HT1080 (cell line): ENCODE results near the genes H3C8, HMGN4 and ZNF391.

GRCh38 chr6:26131619-26132718 lies 8.0 kb downstream of the H2AC6 start:
RAMPAGE:
- cytosol, long total RNA, result no peak
- long total RNA, result no peak
- nucleus, long total RNA, result no peak

RAMPAGE:
- cytosol, long total RNA, result no peak
- long total RNA, result no peak
- nucleus, long total RNA, result no peak
Measured at GRCh38 chr6:26198100-26198700, 893 bp downstream of the H2AC7 start.

GRCh38 chr6:26207672-26208051 lies 3.3 kb downstream of the H4C5 start:
RAMPAGE:
- cytosol, long total RNA, result no peak
- long total RNA, result no peak
- nucleus, long total RNA, result no peak

RAMPAGE:
- cytosol, long total RNA, result no peak
- long total RNA, result no peak
- nucleus, long total RNA, result no peak
Measured at GRCh38 chr6:26214401-26215030, 2.0 kb downstream of the H2BC8 start.

DNA sequence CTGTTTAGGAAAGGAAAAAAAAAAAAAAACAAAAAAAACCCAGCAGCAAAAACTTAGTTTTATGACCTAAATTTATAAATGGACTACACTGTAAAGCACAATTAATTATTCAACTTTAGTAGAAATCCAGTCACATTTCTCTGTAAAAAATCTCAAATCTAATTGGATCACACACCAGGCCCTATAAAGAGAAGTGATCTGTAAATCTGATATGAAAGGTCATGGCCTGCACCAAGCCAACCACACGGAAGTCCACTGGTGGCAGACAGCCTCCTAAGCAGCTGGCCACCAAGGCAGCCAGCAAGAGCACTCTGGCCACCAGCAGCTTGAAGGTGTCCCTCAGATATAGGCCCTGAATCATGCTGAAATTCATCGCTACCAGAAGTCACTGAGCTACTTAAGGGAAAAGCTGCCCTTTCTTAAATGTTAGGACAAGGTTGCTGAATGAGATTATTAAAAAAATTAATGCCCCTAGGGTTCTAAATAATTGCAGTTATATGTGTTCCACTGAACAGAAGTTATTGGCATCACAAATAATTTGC lies 2.2 kb downstream of the H2AC8 start:
RAMPAGE:
- cytosol, long total RNA, result no peak
- long total RNA, result no peak
- nucleus, long total RNA, result no peak

DNA sequence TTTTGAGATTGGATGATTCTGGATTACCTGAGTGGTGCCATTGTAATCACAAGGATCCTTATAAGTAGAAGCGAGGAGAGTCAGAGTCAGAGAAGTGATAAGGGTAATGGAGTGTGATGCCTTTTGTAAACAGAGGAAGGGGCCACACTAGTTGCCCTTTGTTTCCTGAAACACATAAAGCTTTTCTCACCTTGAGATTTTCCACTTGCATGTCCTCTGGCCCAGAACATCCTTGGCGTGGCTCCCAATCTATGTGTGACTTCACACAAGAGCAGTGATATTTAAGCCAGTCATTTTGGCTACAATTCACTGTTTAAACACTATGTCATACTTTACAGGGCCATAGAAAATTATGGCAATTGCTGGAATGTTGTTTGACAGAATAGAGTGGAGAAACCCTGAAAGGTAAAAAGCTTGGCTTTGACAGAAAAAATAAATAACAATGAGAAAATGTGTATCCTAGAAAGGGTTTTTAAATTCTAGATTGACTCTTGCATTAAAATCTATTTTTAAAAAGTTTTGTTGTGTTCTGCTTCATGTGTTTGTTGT lies 3.0 kb downstream of the H4C7 start:
RAMPAGE:
- cytosol, long total RNA, result no peak
- long total RNA, result no peak
- nucleus, long total RNA, result no peak

DNA sequence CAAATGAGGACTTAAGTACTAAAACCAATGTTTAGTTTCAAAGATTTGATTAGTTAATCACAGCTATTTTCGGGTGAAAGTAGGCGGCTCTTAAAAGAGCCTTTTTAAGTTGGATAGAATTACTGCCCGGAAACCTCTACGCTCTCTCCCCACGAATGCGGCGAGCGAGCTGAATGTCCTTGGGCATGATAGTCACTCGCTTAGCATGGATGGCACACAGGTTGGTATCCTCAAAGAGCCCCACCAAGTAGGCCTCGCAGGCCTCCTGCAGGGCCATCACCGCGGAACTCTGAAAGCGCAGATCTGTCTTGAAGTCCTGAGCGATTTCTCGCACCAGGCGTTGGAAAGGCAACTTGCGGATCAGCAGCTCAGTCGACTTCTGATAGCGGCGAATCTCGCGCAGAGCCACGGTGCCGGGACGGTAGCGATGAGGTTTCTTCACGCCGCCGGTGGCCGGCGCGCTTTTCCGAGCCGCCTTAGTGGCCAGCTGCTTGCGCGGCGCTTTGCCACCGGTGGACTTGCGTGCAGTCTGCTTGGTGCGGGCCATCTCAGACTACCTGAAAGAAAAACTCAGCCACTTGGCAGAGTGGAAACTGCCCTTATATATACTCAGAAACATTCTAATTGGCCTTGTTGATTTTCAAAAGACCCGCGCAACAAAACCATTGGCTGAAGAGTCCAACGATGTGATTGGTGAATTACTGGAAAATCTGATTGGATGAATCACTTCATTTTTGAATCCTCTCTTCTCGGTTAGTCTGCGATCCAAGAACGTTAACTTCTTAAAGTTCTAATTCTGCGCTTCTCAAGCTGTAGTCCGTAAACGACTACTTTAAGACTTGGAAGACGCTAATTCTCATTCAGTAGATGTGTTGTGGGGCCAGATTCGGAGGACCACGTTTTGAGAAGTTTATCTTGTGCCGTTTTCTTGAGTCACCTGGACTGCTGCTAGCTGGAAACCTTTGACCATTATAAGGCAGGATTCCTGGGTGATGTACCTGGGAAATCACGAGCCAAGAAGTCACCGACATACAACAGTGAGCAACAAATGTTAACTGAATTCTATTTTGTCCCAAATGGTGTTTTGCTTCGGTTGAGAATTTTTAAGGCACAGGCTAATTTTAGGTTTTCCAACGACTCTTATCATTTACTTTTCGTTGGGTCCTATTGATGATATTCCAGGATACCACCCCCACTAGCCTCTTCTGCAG lies at the start of gene H3C8:
Gene H3C8 (minus strand): TSS at position 576 of the 1,211 bp plus-strand sequence.
RAMPAGE:
- cytosol, long total RNA, result no peak
- long total RNA, result no peak
- nucleus, long total RNA, result no peak

RAMPAGE:
- cytosol, long total RNA, result no peak
- long total RNA, result no peak
- nucleus, long total RNA, result no peak
Measured at GRCh38 chr6:26296691-26297402, 11.5 kb upstream of the H4C8 start.

RAMPAGE:
- cytosol, long total RNA, result no peak
- long total RNA, result no peak
- nucleus, long total RNA, result no peak
Measured at GRCh38 chr6:26413075-26413701, 11.1 kb downstream of the BTN3A1 start.

RAMPAGE:
- cytosol, long total RNA, result start-site peak on the plus strand at chr6:26538346-26538436, 595 and 696 reads in 2 replicates
- long total RNA, result start-site peak on the plus strand at chr6:26538383-26538394, 45 reads
- nucleus, long total RNA, result no peak
Measured at GRCh38 chr6:26538080-26538572, at the start of gene HMGN4. Gene HMGN4, plus strand, starts transcription at chr6:26538366.

GRCh38 chr6:26577295-26577705 lies 19.5 kb upstream of the ABT1 start:
RAMPAGE:
- cytosol, long total RNA, result no peak
- long total RNA, result no peak
- nucleus, long total RNA, result no peak

RAMPAGE:
- cytosol, long total RNA, result no peak
- long total RNA, result no peak
- nucleus, long total RNA, result no peak
Measured at GRCh38 chr6:26594340-26594675, 2.4 kb upstream of the ABT1 start.

DNA sequence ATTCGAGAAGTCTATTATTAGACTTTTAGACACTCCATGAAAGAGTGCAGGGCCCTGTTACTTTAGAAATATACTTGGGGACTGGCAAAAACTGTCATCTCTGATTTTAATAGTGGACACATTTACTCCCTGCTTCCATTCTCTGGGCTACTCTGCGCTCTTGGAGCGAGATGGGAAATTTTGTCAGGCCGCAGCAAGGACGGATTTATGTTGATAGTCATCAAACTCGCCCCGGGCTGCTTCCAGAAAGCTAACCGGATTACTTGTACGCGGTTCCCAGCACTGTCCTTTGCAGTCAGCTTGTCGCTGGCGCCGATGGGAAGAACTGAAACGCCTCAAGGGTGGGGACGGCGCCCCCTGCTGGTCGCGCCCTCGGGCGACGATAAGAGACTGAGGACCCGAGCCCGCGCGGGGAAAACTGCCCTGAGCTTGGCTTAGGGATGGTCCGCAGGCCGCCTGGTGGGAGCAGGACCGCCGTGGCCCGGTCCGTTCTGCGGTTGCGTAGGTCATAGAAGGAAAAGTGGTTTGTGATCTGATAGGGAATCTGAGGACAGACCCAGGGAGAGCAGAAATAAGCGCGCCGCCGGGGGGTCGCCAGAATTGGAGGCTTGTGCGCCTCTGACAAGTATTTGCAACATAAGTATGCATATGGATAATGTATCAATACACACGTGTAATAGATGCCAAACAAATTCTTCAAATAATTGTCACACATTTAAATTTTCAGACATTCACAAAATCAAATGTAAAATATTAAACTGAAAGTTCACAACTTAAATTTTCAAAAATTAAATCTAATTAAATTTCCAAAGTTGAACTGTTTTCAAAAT lies 946 bp upstream of the ABT1 start:
RAMPAGE:
- cytosol, long total RNA, result no peak
- long total RNA, result no peak
- nucleus, long total RNA, result no peak

DNA sequence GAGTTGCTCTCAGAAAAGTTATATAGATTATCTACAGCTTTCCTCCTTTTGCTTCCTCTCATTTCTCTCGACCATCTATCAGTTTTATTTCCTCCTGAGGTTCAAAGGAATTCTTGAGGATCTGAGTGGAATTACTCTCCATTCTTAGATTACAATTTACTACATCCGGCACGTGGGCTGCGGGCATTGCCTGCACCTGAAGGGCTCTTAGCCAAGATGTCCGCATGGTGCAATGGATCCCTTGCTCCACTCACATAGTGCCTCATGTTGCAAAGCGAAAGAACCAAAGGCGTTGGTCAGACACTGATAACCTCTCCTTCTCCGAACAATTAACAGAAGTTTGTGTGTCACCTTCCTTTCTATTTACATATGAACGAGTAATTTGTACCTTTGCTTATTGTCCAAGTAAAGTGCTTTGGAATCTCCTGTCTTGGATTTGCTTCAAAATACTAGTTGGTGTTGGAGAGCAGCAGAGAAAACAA lies 13.9 kb downstream of the POM121L2 start:
RAMPAGE:
- cytosol, long total RNA, result no peak
- long total RNA, result no peak
- nucleus, long total RNA, result no peak

DNA sequence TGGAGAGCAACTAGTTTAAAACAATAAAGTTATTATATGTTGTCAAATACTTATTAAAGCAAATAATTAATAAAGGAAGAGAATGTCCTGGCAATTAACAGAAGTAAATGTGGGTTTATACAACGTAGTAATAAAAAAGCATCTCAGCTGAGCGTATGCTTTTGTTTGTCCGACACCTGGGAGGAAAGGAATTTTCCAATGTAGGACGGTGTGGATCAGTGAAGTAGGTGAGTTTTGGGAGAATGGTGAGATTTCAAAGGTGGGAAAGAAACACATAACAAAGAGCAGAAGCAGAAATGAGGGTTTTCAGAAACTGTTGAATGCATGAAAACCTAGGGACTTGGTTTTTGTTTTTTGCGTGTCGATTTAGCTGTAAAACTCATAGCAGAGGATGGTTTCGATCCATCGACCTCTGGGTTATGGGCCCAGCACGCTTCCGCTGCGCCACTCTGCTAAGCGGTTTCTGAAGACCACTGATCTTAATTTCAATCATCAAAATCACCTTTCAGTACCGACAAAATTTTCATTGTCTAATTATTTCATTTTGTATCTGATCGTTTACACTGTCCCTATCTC lies 20.6 kb upstream of the POM121L2 start:
RAMPAGE:
- cytosol, long total RNA, result no peak
- long total RNA, result no peak
- nucleus, long total RNA, result no peak

GRCh38 chr6:27334864-27335381 lies 22.9 kb upstream of the POM121L2 start:
RAMPAGE:
- cytosol, long total RNA, result no peak
- long total RNA, result no peak
- nucleus, long total RNA, result no peak

DNA sequence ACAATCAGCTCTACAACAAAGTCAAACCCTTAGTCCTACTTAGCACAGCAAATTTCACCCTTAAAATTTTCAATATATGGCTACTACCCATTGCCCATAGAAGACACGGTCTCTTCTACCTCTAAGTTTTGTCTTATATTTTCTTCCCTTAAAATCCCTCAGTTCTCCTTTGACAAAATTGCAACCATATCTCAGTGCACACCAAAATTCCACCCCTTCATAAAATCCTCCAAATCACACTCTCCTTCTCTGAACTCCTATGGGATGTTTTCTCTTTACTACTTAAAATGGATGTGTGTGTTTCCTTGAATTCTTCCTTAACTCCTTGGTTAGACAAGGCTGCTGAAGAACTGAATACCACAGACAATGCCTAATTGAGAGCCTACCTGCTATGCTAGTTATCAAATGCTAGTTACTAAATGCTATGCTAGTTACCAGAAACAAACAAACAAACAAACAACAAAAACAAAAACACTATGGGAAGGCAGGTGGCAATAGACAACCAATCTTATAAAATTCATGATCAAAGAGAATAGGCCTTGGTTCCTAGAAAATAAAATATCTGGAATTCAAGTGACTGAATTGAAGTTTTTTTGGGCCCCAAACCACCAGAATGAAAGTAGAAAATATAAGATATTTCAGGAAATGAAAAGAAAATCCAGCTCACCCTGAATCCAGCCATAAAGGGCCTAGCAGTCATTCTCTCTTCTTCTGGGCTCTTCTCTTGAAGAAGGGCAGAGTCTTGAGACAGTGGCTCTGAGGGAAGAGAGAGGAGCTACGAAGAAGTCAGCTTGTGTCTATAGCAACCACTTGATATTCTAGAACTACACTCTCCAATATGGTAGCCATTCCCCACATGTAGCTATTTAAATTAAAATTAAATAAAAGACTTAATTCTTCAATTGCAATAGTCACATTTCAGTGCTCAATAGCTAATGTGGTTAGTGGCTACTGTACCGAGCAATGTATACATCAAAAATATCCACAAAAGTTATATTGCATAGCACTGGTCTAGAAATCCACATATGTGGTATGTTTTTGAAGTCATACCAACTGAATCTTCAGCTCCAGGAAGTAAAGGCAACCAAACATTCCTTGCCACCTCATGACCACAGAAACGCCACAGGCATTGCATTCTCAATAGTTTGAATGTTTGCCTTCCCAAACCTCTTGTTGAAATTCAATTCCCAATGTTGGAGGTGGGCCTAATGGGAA lies 18.7 kb upstream of the ZNF391 start:
RAMPAGE:
- cytosol, long total RNA, result no peak
- long total RNA, result no peak
- nucleus, long total RNA, result no peak

DNA sequence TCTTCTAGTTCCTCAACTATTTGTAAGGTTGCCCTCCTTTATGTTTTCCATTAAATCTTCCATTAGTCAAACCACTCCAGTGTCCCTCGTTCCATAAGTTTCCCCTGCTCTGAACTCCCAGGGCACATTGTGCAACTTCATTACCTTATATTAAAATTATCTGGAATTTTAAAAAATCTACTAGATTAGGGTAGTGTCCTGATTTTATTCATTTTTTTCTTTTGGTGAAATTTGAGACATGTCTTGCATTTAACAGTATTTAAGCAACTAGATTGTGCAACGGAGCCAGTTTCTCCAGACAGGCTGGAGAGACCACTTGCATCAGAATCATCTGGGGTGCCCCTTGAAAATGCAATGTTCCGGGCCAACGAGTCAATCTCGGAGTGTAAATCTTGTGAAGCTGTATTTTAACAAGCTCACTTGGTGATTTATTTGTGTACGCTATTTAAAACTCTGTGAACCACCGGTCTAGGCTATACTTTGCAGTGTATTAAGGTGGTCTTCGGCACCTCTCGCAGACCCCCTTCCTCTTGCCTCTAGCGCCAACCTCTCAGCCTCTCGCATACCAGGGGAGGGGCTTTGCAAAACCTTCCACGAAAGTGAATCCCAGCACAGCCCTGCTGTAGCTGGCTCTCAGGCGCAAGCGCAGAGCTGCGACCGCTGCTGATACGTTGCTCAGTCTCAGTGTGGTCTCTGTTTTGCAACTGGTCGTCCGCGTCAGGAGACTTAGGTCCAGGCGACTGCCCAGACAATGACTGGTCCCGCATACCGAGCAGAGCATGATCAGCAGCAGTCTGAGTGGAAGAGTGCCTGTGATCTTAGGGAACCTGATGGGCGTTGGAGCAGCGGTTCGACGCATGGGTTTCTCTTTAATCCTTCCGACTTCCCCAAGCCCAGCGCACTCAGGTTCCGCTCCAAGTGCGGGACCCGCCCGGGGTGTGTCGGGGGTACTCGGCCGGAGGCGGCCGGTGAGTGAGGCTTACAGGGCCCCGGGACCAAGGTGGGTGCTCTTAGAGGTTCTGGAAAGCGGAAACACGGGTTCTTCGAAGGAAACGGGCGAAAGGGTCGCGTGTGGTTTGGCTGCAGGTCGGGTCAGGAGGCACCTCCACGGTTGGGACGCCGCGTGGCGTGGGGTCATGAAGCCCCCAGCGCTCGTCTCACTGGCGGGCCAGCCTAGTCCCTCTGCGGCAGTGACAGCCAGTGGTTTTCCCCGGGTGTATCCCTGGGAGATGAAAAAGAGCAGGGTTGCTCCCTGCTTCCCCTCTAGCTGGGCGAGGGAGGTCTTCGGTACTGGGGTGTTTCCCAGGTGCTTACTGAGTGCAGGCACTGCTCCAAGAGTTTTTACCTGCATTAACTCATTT lies at the start of gene ZNF391:
Gene ZNF391 (plus strand): TSS at position 684 of the 1,361 bp plus-strand sequence.
RAMPAGE:
- cytosol, long total RNA, result no peak
- long total RNA, result no peak
- nucleus, long total RNA, result no peak

GRCh38 chr6:27502574-27503320 lies 29.8 kb upstream of the ZNF184 start:
RAMPAGE:
- cytosol, long total RNA, result no peak
- long total RNA, result no peak
- nucleus, long total RNA, result no peak

DNA sequence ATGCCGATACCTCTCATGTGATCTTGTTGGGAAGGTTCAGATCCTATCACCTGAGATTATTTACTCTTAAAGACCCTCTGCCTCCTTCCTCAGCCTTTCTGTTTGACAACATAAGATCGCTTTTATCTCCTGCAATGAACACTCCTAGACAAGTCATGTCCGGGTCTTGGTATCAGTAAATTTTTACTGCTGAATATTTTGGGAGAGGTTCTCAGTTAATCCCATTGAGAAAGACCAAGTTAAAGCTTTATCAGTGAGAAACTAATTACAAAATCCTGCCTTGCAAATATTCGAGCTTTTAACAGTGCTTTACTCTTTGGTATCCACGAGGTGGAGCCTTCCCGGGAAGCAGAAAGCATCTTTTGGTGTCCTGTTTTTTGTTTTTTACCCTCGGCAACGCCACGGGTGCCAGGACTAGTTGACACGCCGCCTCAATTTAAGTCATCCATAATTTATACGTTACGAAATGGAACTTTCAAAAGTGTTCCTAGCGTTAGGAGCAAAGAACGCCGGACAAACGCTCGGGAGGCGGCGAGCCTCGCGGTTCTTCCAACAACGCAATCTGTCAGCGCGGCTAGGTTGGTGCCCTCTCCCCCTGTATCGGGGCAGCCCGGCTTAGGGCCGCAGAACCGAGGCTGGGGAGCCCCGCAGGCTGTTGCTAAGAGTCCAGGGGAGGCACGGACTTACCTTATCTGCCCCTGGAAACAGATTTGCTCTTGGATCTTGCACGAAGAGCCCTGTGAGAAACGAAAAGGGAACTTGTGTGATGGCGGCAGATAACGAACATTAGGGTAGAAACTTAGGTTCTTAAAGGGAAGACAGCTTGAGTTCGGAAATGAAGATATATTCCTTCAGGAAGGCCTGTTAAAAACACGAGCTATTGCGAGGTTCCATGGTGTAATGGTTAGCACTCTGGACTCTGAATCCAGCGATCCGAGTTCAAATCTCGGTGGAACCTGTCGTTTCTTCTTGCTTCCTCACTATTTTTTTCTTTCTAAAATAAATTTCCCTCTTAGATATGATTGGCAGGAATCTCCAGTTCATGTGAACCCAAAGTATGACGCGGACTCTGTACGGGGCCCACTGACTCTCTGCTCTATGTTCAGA lies 46.1 kb upstream of the ZNF184 start:
RAMPAGE:
- cytosol, long total RNA, result no peak
- long total RNA, result no peak
- nucleus, long total RNA, result no peak